ENCODE data around the gene SORBS1.

DNA sequence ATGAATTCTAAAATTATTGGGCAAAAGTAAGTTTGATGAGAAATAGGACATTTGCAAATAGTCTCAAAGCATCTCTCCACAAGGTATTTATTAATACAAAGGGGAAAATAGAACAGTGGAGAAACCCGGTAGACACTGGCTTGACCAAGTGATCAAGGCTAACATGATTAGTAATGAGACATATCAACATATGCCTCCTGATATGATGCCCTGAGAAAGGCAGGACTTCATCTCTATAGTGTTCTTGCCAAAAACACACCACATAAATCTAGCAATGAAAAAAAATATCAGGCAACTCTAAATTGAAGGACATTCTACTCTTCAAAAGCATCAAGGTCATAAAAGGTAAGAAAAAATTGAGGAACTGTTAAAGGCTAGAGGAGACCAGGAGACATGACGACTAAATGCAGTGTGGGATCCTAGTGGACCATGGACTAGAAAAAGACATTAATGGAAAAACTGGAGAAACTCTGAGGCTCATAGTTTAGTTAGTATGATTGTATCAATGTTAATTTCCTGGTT lies 180.7 kb downstream of the PLCE1 start:
- PRO-cap, 7 experiments, result no peak in any of the 7 experiments

GRCh38 chr10:94324647-94325259 lies 38.0 kb downstream of the NOC3L start:
- PRO-cap, 7 experiments, result no peak in any of the 7 experiments

DNA sequence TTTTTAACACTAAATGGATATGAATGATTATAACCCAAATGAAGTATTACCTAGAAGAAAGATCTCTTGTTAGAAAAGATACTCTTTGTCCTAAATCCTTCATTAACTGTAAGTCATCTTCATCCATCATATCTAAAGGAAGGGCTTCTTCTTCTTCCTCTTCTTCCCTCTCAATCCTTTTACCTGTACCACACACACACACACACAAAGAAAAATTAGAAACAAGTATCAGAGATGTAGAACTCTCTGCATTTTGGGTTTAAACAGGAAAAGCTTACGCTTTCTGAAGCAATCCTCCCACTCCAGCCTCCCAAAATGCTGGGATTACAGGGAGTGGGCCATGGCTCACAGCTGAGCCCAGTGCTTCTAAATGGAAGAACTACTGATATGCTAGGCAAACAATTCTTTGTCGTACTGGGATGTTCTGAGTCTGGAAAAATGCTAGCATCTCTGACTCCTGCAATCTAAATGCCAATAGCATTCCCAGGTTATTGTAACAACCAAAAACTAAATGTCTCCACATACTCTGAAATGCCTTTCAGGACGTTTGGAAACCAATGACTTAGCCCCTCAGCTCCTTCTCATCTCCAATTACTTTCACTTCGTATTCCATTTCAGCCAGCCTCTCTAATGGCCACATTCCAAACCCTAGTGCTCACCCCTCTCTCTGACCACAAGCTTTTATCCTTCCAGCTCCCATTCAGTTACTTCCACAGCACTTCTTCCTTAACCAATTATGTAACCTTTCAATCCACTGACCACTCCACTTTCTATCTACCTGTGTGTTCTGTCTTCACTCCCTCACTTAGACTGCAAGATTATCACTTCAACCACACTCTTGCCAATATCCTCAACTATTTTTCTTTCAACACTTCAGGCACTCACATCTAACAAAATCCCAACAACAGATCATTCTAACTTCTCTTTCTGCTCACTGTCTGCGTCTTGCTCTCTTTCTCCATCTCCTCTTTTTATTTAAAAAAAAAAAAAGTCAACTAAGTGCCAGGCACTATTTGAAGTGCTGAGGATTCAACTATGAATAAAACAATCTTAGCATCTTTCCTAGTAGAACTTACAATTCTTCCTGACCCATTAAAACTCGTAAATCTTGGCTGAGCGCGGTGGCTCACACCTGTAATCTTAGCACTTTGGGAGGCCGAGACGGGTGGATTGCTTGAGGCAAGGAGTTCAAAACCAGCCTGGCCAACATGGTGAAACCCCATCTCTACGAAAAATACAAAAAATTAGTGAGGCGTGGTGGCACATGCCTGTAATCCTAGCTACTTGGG lies 4.3 kb downstream of the NOC3L start:
- PRO-cap, 7 experiments, result no peak in any of the 7 experiments

DNA sequence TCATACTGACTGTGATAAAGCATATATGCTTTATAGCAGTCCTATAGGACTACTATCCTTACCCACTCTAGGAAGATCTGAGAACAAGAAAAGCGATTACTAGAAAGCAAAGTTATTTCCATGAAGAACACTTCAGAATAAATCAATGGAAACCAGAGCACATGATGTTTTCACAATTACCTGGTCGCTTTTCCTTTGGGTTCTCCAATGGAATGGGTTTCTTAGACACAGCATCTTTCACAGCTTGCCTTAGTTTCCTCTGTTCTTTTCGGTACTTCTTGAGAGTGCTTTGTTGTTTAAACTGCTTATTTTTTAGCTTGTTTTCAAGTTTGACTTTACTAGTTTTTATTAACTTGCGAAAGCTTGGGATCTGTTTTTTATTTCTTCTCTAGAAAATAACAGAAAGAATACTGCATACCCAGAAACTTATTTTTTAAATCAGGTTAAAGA lies 1.2 kb downstream of the NOC3L start:
- PRO-cap, 7 experiments, result no peak in any of the 7 experiments

DNA sequence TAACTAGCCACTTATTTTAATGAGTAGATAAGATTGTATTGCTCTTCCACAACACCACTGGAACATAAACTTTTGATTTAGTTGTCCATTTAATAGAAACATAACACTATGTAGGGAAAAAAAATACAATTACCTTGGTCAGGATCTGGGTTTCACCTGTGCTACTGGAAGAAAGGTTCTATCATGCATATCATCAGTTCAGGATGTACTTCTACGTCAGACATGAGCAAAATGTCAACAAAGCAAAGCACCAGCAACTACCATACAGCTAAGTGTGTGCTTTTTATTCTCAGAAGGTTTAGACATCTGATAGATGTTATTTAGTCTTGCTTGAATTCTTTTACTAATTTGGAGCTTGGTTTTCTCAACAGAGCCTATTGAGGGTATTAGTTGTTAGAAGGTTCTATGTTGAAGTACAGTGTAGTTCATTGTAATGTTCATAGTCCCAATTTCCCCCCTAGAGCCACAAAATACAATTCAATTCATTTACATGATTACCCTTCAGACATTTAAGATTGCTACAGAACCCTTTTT lies 13.7 kb downstream of the TBC1D12 start:
- PRO-cap, 7 experiments, result no peak in any of the 7 experiments

DNA sequence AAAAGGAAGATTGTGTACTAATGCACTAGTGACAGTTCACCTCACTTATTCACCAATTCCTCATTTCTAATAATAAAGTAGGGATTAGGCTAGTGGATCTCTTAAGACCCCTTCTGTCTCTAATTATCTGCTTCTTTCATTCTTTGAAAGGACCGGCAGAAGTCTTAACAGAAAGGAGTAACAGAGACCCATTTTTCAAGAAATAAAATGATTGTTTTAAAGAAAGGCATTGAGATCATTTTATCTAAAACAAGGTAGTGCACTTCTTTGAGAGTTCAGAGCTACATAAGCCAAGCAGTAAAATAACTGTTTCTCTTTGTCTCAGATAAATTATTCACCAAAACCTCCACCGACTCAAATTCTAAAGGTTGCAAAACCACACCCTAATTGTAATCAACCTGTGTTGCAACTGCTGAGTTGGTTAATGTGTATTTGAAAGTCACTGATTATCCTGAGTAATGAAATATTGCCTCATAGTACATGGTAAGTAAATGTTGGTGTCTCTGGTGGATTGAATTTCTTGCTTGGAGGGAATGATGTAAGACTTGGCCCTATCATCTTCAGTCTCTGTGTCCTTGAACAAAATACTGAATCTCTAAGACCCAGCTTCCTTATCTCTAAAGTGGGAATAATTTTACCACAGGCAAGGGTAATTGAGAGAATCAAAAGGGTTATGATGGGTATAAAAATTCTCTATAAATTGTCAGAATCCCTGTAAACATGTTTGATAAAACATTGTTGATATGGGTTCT lies 35.9 kb upstream of the CYP2C9 start:
- PRO-cap, 7 experiments, result no peak in any of the 7 experiments

- PRO-cap, 7 experiments, result no peak in any of the 7 experiments
Observed at GRCh38 chr10:94936687-94936871, 1.9 kb upstream of the CYP2C9 start.

GRCh38 chr10:95236230-95236528 lies 42.1 kb downstream of the ACSM6 start:
- PRO-cap, 7 experiments, result peak in 2 of 7 experiments; most common plus-strand start chr10:95236413 (in 2)

DNA sequence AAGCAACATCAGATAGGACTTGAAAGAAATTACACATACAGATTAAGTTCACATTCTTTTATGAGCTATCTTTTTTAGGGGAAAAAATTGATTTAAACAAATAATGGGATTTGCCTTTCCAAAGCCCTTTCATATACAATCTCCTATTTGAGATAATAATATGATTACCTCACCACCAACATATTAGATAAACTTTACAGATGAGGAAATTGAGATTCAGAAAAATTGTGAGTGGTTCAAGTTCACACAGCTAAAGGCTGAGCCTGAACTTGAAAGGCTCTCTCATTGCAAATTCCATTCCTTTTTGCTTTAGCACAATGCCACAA lies 14.9 kb downstream of the PDLIM1 start:
- PRO-cap, 7 experiments, result no peak in any of the 7 experiments

DNA sequence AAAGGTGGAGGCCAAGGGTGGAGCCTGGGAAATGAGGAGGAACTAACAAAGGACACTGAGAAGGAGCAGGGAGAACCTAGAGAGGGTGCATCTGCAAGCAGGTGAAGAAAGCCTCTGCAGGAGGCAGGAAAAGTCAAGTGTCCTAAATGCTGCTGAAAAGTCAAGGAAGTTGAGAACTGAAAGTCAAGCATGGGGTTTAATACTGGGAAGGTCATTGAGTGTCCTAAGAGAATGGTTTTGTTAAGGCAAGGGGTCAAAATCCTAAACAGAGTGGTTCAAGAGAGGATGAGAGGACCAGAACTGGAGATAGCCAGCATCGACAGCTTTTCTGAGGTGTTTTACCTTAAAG lies 13.3 kb upstream of the PDLIM1 start:
- PRO-cap, 7 experiments, result no peak in any of the 7 experiments

DNA sequence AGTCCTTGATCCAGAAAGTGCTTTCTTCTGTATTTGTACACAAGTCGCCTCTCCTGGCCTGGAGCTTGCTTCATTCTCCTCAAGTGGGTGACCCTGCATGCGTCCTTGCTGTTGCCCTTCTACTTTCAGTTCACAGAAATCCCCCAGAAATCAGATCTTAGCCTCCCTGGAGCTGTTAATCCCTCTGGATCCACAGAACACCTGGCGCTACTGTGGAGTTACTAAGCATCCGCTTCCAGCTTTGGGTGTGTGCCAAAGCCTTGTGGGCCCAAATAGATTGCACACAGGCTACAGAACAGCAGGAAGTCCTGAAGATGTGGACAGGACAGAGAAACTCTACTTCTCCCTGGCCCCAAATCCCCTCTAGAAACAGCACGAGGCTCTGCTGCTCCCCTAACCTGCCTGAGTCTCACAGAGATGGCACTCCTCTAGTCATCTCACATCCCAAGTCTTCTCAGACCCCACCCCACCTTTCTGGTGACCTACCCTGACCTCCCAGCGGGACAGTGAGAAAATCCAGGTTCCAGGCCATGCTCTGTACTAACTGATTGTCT lies 36.6 kb upstream of the PDLIM1 start:
- PRO-cap, 7 experiments, result no peak in any of the 7 experiments

GRCh38 chr10:95346751-95347265 lies 56.0 kb upstream of the PDLIM1 start:
- PRO-cap, 7 experiments, result no peak in any of the 7 experiments

DNA sequence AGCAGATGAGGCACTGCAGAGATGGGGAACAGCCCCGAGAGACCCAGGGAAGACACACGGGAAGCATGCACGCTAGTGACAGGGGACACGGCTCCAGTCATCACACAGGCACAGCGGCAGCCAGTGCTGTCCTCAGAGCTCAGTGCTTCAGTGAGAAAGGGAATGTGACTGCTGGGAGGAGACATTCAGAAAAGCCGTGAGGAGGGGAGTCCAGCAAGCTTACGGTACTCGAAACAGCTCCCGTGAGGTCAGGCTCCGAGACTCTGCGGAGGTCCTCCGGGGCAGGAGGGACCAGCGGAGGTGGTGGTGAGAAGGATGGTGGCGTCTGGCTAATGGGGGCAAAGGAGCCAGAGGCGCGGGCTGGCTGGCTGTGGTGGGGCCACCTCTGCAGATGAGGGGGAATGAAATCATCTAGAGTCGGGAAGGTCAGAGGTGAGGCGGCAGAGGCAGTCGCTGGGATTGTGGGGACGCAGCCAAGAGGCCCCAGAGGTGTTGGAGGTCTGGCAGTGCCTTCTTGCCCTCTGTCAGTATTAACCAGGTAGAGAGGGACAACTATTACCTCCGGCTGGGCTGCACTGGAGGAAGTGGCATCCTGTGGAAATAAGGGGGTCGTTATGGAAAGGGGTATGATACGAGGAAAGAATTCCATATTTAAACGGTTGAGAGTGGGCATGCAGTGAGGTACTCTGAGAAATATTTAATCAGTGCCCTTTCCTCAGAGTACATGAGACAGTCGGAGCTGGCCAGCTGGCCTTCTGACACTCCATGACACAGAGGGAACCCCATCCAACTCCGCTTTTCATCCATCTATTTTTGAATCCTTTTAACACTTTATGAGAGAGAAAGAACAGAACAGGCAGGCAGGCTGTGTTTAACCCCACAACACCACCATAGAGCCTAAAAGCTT lies 123.7 kb upstream of the PDLIM1 start:
- PRO-cap, 7 experiments, result no peak in any of the 7 experiments

DNA sequence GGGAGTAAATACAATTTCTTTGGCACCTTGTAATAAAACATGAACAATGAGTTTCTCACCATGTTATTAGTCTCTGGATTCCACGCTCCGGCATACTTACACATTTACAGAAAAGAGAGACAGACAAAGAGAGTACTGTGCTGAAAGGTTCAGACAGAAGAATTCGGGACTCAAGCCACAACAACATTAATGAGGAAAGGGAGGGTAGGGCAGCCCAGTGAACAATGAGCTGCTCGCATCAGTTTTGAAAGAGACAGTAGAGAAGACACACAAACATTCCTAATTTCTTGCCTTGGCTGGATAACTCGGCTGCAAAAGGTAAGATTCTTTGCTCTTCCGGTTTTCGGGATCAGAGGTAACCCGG lies 124.4 kb upstream of the PDLIM1 start:
- PRO-cap, 7 experiments, result no peak in any of the 7 experiments

DNA sequence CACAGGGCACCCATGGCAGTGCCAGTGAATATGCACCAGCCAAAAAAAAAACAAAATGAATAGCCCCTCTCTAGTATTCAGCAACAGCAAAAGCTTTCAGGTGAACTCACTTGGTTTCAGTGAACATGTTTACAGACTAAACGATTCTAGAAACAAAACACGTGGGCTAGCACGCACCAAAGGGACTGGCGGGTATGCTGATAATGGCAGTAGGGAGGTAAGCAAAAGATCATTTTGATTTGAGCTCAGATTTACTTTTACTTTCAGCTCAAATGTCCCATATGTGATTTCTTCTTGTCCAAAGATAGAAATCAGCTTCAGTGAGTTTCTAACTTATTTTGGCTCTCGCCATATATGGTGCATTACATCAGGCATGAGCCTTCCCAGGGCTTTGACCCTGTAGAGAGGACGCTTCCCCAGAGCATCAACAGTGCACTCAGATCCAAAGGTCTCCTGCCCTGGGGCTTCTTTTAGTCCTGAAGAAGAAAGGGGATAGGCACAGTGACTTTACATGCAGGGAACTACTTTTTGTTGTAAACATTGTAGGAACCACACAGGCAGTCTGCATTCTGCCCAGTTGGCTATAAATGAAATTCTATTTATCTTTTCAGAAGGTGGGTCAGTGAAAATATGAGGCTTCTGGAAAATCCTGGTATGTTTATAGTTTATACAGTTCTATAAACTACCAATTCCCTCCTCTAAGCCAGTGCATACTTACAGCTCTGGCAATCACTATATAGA lies 128.6 kb upstream of the PDLIM1 start:
- PRO-cap, 7 experiments, result no peak in any of the 7 experiments

DNA sequence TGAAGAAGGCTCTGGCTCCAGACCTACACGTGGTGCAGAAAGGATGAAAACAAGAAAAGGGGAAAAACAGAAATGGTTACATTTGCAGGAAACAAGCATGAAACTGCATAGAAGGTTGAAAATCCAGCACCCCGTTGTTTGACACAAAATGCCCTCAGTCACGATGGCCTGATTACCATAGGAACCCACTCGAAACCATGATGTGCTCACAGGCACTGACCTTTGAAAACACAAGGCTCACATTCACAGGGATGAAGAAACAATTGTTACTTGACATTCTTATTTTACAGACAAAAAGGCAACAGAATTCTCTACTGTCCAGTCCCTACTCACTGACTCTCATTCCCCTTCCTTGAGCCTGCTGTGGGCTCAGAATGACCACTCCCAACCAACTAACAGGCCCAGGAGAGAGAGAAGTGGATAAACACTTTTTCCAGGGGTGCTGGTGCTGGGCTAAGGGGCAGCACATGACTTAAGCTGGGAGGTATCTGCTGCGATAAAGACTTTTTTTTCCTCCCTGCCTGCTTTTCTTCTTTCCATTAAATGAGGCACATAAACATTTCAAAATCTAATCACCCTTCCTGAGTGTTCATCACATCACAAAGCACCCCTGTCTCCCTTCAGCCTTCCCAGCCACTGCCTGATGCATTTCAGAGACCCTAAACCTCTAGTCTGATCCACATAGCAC lies 131.5 kb upstream of the PDLIM1 start:
- PRO-cap, 7 experiments, result no peak in any of the 7 experiments

GRCh38 chr10:95432910-95433898 lies 128.0 kb downstream of the SORBS1 start:
- PRO-cap, 7 experiments, result no peak in any of the 7 experiments

- PRO-cap, 7 experiments, result no peak in any of the 7 experiments
Observed at GRCh38 chr10:95504673-95505621, 56.2 kb downstream of the SORBS1 start.

GRCh38 chr10:95559172-95559336 lies 2.1 kb downstream of the SORBS1 start:
- PRO-cap, 7 experiments, result no peak in any of the 7 experiments

DNA sequence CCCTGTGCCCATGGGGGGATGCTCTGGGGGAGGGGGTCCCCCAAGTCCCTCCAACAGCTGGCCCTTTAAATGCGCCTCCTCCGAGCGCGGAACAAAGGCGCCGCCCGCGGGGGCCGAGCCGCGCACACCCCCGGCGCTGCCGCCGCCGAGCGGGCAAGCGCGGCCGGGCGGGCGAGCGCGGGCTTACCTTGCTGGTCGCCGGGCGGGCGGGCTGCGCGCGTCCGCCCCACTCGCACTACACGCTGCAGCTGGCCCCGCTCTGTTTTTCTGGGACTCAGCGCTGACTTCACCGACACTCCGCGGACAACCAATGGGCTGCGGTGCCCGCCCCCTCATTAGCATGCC lies at the start of gene SORBS1:
Gene SORBS1, minus strand, starts transcription at position 239 of the 345 bp plus-strand sequence.
- PRO-cap, 7 experiments, result peak in 7 of 7 experiments; most common minus-strand start position 250 of the sequence (in 6)

Data from T-cell (primary cell).